ENCODE results near the genes EN1, MARCO, C2orf76 and INHBB.

GRCh38 chr2:118642463-118642775 lies 205.0 kb downstream of the EN1 start:
- PRO-cap, result no peak

- PRO-cap, result unidirectional peak, minus-strand start at chr2:118847736
Measured at GRCh38 chr2:118847492-118848117, at the start of gene EN1. Gene EN1 (minus strand): TSS chr2:118847648.

GRCh38 chr2:118941789-118942462 lies at the start of gene MARCO:
Gene MARCO (plus strand): TSS chr2:118942194.
- PRO-cap, result no peak

DNA sequence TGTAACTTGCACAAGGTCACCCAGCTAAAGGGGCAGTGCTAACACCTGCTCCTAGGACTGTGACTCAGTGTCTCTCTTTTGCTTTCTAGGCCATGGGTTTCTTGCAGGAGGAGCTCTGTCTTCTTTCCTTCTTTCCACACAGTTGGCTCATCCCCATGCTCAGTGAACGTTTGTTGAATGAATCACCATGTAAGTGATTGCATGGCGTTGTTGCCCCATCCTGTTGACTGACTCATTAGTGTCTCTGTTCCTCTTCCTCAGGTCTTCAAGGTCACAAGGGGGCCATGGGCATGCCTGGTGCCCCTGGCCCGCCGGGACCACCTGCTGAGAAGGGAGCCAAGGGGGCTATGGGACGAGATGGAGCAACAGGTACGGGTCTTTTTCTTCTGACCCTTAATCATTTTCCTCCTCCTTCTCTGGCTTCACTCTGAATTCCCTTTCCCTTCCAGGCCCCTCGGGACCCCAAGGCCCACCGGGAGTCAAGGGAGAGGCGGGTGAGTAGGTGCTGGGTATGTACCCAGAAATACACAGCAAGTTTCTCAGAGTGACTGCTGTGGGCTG lies 32.2 kb downstream of the MARCO start:
- PRO-cap, result no peak

- PRO-cap, result bidirectional peak, plus-strand start at chr2:119366991, minus-strand start at chr2:119366826
Measured at GRCh38 chr2:119366684-119366906, at the start of gene C2orf76. Gene C2orf76 (minus strand): TSS chr2:119366834.

- PRO-cap, result no peak
Measured at GRCh38 chr2:119402605-119402963, 29.1 kb upstream of the TMEM37 start.

DNA sequence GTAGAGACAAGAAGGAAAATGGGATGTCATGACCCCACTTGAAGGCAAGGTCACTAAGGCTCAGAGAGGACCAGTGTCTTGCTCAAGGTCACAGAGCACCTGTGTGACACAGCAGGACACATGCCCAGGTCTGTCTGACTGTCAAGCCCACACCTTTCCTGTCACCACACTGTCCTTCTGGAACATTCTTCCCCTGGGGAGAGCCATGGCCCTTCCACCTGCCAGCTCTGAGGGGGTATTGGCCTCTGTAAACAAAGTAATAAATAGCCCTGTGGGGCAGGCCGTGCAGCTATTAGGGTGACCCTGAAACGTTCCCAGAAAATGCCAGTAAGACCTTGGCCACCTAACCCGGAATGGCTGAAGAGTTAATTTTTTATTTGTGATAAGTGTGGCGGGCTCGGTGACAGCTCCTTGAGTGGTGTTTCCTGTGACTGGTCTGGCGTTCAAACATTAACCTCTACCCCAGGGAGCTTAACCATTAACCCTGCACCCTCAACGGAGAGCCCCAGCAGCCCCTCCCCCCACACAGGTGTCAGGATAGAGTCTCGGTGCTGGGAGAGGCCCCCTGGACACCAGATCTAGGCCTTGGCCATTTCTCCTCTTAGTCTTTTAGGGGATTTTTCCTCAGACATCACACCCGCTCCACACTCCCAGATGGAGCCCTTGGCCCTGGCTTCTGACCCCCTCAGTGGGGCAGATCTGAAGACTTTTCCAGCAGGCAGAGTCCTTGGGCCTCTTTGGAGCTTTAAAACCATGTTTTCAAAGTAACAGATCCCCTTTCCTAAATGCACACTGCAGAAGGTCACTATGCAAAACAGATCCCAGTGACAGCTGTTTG lies 36.7 kb downstream of the SCTR start:
- PRO-cap, result no peak

DNA sequence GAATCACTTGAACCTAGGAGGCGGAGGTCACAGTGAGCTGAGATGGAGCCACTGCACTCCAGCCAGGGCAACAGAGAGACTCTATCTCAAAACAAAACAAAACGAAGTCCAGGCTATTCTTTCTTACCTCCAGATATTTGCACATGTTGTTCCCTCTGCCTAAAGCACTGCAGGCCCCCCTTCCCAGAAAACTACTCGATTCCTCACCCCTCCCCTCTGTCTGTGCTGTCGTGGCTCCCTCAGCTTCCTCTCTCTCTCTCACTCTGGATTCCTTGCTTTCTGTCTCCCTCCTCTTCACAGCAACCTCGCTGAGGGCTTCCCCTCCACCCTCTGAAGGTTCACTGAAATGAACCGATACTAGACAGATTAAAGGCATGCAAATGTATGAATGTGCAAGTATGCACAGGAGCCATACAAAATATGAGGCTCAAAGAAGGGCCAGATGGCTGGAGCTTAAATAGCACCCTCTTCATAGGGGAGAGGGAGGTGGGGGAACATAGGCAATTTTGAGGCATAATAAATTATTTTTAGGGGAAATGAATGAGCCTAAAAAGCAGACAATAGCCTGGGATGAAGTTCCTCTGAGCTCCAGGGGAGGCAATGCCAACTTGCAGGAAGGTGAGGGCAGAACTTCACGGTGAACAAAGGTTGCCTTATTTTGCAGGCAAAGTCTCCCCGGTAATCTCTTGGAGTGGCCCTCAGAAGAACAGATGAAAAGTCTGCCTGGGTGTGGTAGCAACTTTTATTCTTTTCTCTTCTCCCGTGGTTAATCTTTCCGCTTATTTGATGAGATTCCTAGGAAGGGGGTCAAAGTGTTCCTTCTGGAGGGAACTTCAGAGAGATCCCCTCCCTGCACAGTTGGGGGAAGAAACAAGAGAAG lies 18.7 kb downstream of the TMEM177 start:
- PRO-cap, result no peak

GRCh38 chr2:120260131-120260845 lies 7.6 kb downstream of the RALB start:
- PRO-cap, result no peak

DNA sequence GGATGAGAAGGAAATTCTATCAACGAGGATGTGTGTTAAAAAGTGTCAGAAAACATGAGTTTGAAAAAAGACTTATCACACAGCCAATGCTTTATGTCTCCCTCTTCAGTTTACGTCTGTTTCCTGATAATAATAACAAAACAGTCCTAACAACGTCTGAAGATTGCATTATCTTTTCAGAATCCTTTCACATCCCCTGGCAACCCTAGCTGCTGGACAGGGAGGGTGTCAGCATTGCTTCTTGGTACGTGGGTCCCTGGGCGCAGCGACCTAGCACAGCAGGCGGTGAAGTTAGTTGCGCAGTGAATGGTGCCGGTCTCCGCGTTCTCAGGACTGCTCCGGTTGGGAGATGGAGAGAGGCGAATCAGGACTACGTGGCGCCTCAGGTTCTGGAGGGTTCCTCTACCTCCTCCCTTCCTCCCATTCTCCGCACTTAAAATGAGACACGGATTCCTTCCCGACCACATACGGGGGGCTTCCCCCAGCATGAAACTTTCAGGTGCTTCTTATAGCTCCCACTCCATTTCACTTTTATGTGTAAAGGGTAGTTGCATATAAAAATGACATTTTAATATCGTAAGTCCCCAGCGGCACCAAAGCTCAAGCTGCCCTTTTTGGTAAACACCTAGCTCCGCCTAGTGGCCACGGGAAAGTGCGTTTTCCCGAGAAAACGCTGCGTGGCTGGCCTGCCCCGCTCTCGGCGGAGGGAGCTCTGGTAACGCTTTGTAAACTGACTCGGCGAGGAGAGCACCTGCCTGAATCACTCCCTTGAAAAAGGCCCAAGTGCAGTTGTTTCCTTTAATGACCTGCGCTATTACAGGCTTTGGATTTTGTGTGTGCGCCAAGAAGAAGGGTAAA lies 33.0 kb upstream of the INHBB start:
- PRO-cap, result unidirectional peak, minus-strand start at position 335 of the sequence; bidirectional peak, plus-strand start at position 726 of the sequence, minus-strand start at position 528 of the sequence

- PRO-cap, result bidirectional peak, plus-strand start at chr2:120346380, minus-strand start at chr2:120346328
Measured at GRCh38 chr2:120345644-120346547, at the start of gene INHBB. Gene INHBB (plus strand): TSS chr2:120346136.

DNA sequence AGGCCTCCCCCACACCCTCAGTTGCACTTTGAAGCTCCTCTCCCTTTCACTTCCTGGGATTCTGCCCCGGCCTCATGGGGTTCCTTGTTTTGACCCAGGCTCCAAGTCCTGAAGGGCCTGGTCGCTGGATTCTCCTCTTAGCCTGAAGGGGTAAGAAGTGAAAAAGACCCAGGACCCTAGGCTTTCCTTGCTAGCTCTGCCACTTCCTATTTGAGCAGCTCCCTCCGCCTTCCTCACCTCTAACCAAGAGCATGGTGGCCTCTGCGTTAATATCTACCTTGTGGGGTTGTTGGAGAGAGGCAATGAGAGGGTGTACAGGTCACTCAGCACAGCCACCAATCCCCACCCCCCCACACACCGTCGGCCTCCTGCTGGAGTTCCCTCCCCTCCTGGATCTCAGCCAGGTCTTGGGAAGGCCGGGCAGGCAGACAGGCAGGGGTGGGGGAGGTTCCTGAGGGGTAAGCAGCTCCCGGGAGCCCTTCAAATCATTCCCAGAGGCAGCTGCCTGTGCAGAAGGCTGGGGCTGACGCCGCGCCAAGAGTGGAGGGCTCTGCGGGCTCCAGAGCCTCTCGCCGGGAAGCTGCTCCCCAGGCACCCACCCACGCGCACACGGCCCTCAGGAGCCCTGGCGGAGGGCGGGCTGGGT lies 49.8 kb downstream of the INHBB start:
- PRO-cap, result no peak

DNA sequence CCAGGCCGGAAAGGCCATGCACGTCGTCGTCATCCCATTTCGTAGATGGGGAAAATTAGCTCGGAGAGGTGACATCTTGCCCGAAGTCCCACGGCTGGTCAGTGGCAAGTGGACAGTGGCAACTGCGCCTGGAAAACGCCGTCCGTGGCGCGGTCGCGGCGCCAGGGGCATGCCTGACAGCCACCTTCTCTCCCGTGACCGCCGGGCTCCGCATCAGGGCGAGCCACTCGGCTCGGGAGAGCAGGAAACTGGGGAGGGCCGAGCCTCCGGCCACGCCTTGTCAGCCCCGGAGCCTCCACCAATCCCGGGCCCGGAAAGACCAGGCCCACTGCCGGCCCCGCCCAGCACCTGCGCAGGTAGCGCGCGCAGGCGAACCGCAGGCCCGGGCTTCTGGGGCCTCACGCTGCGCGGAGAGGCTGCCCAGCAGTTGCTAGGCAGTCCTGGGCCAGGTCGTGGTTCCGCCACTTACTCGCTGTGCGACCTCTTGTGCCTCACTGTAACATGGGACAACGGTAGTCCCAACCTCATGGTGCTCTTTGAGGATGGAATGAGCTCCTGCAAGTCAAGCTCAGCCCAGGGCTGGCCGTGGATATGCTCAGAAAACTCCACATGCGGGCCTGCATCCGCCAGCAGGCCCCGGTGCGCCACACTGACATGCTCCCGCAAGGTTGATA lies 97.0 kb downstream of the INHBB start:
- PRO-cap, result unidirectional peak, minus-strand start at position 212 of the sequence

DNA sequence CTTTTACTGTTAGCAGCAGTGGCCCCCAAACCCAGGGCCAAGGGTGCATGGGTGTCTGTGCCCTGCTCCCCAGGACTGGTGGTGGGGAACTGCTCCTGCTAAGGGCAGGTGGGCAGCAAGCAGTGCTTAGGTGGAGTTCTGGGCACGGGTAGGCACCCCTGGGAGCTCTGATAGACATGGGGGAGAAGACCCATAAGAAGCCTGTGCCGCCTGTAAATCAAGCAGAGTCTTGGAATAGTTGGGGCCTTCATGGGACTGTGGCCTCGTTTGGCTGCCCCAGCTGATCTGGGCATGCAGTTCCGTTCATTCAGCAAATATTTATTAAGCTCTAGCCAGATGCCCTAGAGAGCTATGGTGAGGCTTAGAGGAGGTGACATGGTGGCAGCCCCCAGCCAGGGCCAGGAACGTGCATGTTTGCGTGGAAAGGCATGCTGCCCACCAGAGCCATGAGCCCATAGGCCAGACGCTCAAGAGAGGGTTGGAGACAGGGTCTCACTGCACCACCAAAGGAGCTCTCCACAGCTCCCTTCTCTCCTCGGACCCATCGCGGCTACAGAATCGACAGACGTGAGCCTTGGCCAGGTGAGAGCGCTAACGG lies 135.5 kb downstream of the INHBB start:
- PRO-cap, result no peak

GRCh38 chr2:120499951-120500626 lies 154.2 kb downstream of the INHBB start:
- PRO-cap, result no peak

- PRO-cap, result no peak
Measured at GRCh38 chr2:120524925-120525552, 179.1 kb downstream of the INHBB start.

DNA sequence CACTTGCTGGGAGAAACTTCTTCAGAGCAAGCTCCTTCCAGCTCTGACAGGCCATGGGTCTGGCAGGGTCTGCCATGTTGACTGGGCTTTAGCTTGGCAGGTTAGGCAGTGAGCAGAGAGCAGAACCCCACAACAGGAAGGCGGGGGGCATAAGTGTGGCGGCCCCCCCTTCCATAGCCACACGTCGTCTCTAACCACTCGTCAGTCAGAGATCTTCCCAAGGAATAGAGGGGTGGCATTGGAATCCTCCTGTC lies 190.9 kb downstream of the INHBB start:
- PRO-cap, result no peak

GRCh38 chr2:120738542-120738705 lies 2.8 kb downstream of the GLI2 start:
- PRO-cap, result no peak

DNA sequence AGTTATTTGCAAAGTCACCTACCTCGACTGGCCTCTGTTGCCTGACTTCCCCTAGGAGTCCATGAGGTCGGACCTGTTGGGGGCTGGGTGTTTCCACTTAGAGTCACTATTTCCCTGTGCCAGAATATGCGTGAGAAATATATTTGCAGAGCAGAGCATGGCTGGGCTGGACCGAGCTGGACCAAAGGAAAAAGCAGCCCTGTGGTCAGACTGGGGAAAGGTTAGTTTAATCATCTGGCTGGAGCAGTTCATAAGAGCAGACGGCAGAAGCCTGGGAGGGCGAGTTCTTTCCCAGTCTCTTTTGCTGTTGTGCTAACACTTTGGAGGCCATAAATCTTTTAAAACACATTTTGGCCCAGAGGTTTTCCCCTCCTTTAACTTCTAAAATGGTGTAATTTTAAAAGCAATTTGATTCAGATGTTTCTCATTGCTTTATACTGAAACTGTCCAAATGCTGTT lies 66.5 kb downstream of the GLI2 start:
- PRO-cap, result no peak

DNA sequence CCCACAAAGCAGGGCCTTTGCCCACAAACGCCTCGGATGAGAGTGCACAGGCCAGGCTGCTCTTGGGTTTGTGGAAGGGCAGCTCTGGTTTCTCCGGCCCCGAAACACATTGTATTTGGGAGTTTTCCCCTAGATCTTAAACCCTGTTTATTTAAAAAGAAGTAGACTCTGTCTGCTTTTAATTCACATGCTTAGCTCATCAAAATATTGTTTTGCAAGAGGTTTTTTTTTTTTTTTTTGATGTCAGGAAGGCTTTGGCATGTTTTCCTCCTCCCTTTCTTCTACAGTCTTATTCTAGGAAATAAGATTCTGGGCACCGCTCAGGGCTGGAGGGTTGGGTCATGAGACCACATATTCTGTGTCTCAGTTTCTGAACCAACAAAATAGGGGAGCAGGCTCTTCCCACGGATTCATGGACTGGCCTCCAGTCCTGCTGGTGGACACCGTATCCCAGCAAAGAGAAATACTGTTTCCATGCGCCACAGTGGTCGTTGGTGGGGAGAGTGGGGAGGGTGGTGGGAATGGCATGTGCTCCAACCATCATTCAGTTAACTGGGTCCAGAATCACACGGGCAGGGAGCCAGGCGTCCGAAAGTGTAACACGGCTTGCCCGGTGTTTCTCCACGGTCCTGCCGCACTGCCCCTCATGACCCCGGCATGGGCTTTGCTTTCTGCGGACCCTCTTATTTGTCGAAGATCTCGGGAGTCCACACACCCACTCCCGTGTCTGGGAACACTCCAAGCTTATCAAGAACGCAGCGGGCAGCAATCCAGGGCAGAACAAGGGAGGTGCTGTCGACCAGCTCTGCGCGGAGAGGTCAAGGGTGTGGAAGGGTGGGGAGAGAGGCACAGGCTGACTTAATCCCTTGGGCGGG lies 176.6 kb downstream of the GLI2 start:
- PRO-cap, result no peak

All from trachea (tissue), 1 donor.